Metastatic Breast Carcinoma in the Brain (tissue), 10 donors: ENCODE measurements around the gene EEPD1.

- PRO-cap, 10 experiments = no peak in any of the 10 experiments
Measured at GRCh38 chr7:32869742-32870789, 21.5 kb downstream of the KBTBD2 start.

- PRO-cap, 10 experiments = no peak in any of the 10 experiments
Measured at GRCh38 chr7:32958670-32959140, 1.5 kb downstream of the FKBP9 start.

- PRO-cap, 10 experiments = no peak in any of the 10 experiments
Measured at GRCh38 chr7:33095004-33095604, 14.1 kb downstream of the RP9 start.

GRCh38 chr7:33130223-33130569 lies 832 bp downstream of the BBS9 start:
- PRO-cap, 10 experiments = peak in 1 of 10 experiments; most common minus-strand start chr7:33130354 (in 1)

- PRO-cap, 10 experiments = peak in 2 of 10 experiments; most common minus-strand start chr7:33527785 (in 2)
Measured at GRCh38 chr7:33527705-33528069, 377.7 kb upstream of the BMPER start.

DNA sequence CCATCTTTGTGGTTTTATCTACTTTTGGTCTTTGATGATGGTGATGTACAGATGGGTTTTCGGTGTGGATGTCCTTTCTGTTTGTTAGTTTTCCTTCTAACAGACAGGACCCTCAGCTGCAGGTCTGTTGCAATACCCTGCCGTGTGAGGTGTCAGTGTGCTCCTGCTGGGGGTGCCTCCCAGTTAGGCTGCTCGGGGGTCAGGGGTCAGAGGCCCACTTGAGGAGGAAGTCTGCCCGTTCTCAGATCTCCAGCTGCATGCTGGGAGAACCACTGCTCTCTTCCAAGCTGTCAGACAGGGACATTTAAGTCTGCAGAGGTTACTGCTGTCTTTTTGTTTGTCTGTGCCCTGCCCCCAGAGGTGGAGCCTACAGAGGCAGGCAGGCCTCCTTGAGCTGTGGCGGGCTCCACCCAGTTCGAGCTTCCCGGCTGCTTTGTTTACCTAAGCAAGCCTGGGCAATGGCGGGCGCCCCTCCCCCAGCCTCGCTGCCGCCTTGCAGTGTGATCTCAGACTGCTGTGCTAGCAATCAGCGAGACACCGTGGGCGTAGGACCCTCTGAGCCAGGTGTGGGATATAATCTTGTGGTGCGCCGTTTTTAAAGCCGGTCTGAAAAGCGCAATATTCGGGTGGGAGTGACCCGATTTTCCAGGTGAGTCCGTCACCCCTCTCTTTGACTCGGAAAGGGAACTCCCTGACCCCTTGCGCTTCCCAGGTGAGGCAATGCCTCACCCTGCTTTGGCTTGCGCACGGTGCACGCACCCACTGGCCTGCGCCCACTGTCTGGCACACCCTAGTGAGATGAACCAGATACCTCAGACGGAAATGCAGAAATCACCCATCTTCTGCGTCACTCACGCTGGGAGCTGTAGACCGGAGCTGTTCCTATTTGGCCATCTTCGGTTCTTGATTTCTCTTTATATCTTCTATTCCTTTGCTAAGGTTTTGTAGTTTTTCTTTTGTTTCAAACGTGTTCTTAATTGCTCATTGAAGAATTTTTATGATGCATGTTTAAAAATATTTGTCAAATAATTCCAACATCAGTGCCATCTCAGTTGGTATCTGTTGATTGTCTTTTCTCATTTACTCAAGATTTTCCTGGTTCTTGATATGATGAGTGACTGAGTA lies 269.7 kb downstream of the BMPER start:
- PRO-cap, 10 experiments = peak in 1 of 10 experiments; most common plus-strand start position 806 of the sequence (in 1); most common minus-strand start position 682 of the sequence (in 1)

DNA sequence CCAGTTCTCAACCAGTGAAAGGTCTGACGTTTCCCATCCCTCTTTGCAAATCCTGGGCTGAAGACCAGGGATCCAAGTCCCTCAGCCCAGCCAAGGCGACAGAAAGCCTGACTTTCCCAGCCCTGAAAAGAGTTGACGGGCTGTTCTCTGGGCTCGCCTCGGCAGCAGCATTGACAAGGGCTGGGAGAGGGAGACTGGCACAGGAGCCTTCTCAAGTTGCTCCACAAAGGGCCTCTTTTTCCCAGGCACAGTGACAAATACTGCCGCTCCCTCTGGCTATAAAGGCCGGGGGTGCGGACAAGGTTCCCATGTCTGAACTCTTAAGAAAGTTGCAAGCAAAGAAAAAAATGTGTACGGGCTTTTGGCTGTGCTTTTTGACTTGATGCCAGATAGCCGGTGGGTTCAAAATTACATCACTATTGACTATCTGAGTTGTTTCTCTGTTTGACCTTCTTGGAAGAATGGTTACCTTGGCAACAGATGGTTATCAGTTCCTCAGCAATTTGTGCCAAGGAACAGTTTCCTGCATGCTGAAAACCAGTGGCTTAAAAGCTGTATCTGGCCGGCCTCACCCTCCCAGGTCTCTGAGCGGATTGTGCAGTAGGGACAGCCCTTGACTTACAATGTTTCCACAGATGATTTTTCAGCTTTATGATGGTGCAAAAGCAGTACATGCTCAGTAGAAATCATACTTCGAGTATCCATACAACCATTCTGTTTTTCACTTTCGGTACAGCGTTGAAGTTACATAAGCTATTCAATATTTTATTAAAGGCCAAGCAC lies 115.8 kb upstream of the EEPD1 start:
- PRO-cap, 10 experiments = peak in 2 of 10 experiments; most common plus-strand start position 170 of the sequence (in 1); most common minus-strand start position 172 of the sequence (in 2)

DNA sequence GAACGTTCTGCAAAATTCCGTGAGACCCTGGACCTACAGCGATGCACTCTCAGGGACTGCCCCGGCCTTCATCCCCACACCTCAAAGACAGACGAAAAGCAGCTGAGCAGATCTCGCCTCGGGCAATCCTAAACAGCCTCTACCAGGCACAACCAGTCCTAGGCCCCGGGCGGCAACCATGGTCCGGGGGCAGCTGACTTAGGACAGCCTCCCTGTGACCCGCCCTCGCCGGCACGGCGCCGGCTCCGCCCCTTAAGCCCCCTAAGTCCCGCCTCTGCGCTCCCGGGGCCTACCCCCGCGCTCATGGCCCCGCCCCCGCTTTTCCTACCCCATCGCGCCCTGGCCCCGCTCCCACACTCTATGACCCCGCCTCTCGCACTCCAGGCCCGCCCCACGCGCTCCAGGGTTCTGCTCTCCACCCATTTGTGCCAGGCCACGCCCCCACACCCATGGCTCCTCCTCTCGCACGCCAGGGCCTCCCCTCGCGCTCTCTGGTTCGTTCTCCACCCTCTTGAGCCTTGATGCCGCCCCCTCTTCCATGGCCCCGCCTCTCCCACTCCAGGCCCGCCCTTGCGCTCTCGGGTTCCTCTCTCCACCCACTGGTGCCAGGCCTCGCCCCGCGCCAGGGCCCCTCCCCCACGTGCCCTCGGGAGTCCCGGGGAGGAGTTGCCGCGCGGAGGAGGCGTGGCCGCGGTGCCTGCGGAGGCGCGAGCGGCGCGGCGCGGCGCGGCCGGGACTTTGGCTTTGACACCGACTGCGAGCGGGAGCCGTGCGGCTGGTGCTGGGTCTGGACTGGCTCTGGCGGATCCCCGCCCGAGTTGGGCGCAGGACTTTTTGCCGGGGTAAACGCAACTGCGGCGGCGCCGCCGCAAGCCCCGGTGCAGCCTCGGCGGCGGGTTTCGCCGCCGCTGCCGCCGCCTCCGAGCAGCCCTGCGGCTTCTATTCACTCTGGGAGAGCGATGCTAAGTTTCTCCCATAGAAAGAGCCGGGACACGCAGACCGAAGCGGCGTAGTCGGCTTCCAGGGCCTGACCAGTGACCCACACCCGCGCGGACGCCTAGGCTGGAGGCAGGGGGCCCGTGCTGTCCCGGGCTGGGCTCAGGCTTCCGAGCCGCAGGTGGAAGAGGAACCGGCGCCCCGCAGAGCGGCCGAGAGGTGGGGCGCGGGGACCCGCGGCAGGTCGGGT lies at the start of gene EEPD1:
Gene EEPD1 (plus strand): TSS at position 735 of the 1,186 bp plus-strand sequence.
- PRO-cap, 10 experiments = peak in 10 of 10 experiments; most common plus-strand start position 747 of the sequence (in 8); most common minus-strand start position 247 of the sequence (in 8)

DNA sequence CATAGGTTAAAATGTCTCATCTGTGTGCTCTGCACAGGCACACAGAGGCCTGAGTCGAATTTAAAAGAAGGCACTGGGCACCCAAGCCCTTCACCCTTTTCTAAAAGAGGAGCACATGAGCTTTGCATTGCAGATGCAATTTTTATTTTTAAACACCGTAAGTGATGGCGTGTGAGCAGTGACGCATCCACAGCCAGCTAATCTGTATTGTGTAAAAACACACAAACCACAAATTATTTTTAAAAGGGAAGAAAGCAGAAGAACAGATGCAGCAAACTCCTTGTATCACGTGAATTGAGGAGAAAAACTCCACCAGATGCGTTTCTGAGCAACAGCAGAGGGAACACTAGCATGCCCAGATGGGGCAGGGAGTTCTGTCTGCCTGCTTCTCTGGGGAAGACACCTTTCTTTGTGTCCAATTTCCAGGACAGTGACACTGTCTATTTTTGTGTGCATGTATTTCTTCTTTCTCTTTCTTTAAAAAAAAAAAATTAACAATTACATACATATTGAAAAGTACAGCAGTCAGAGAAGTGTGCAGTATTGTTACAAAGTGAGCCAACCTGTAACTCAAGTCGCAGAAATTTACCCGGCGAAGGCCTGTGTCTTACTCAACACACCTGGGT lies 39.1 kb downstream of the EEPD1 start:
- PRO-cap, 10 experiments = peak in 2 of 10 experiments; most common plus-strand start position 370 of the sequence (in 1); most common minus-strand start position 102 of the sequence (in 2)

- PRO-cap, 10 experiments = no peak in any of the 10 experiments
Measured at GRCh38 chr7:36261227-36261648, 105.8 kb downstream of the MATCAP2 start.

- PRO-cap, 10 experiments = no peak in any of the 10 experiments
Measured at GRCh38 chr7:36784789-36785665, 60.7 kb upstream of the AOAH start.

DNA sequence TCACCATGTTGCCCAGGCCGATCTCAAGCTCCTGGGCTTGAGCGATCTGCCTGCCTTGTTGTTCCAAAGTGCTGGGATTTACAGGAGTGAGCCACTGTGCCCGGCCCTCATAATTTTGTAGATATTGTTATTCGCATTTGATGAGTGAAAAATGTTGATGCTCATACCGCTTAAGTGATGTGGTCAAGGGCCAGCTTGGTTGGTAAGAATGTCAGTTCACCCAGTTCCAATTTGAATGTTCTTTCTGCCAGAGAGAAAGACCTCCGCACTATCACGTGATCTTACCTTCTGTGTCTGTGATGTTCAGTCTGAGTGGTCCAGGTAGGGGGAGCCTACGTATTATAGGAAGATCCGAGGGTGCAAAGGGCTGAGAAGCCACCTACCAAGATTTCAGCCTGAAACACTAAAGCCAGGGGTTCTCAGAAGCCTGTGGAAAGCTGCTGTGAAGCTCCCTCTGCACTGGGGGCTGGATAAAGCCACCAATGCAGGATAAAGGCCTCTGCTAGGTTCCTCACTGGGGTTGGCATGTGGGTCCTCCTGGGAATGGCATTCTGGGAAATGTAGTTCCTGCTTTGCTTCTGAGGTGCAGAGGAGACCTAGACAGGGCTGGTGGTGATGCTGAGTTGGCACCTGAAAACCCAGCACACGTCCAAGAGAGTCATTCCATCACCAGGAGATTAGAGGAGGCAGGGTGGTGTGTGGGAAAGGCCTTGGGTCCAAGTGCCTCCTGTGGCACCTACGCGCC lies 64.6 kb upstream of the AOAH start:
- PRO-cap, 10 experiments = peak in 1 of 10 experiments; most common plus-strand start position 348 of the sequence (in 1)

DNA sequence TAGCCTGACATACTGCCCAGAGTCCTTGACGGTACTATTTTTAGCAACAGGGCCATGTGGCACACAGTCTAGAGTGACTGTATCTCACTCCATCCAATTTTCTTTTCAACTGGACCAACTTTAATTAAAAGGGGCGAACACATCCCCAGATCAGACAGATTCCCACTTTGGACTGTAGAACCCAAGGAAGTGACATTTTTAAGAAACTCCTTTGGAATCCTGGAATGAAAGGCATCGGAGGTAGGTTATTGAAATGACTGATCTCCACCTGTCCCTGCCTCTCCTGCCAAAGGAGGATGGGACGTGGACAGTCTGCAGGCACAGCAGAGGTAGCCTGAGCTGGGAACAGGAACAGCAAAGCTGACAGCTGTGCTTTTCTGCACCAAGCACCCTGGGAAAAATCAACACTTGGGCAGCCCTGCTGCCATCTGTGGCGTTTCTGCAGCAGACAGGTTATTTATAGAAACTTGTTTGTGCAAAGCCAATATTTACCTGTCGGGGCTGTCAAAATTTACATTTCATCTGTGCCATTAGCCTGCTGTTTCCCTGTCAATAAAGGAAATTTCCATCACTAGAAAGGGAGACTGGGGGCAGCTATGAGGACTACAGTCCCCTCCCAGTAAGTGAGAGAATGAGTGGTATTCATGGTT lies 221.6 kb upstream of the AOAH start:
- PRO-cap, 10 experiments = peak in 2 of 10 experiments; most common plus-strand start position 571 of the sequence (in 1); most common minus-strand start position 285 of the sequence (in 1)

- PRO-cap, 10 experiments = peak in 1 of 10 experiments; most common plus-strand start chr7:36986276 (in 1)
Measured at GRCh38 chr7:36985826-36986569, 261.7 kb upstream of the AOAH start.

GRCh38 chr7:36994534-36995294 lies 270.4 kb upstream of the AOAH start:
- PRO-cap, 10 experiments = no peak in any of the 10 experiments

- PRO-cap, 10 experiments = no peak in any of the 10 experiments
Measured at GRCh38 chr7:37052606-37053132, 328.4 kb upstream of the AOAH start.

- PRO-cap, 10 experiments = no peak in any of the 10 experiments
Measured at GRCh38 chr7:37293621-37293894, 155.1 kb downstream of the ELMO1 start.

GRCh38 chr7:37311354-37312028 lies 137.2 kb downstream of the ELMO1 start:
- PRO-cap, 10 experiments = no peak in any of the 10 experiments

DNA sequence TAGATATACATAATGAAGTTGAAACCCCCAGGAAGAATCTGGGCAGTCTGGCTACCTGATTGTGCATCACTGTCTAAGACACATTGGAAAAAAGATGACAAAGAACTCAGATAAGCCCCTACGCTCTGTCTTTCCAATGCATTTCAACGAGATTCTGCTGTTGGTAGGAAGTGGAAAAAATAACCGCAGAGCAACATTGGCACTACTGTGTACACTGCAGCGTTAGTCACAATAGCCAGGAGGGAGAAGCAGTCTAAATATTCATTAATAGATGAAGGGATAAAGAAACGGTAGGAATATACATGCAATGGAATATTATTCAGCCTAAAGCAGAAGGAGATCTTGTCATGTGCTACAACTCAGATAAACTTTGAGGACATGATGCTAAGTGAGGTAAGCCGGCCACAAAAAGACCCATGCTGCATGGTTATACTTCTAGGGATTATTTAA lies 40.4 kb downstream of the ELMO1 start:
- PRO-cap, 10 experiments = no peak in any of the 10 experiments

DNA sequence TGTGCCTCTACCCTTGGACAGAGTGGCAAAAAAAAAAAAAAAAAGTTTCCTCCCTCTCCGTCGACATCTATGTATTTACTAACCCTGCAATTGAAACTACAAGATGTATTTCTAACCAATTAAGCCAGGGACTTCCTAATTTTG lies 613 bp upstream of the ELMO1 start:
- PRO-cap, 10 experiments = no peak in any of the 10 experiments